Bronchus fibroblast of lung (primary cell): ENCODE measurements around a stretch of chr13.

- RAMPAGE, long total RNA: no peak
Observed at GRCh38 chr13:29925221-29925815, 74.9 kb upstream of the UBL3 start.

DNA sequence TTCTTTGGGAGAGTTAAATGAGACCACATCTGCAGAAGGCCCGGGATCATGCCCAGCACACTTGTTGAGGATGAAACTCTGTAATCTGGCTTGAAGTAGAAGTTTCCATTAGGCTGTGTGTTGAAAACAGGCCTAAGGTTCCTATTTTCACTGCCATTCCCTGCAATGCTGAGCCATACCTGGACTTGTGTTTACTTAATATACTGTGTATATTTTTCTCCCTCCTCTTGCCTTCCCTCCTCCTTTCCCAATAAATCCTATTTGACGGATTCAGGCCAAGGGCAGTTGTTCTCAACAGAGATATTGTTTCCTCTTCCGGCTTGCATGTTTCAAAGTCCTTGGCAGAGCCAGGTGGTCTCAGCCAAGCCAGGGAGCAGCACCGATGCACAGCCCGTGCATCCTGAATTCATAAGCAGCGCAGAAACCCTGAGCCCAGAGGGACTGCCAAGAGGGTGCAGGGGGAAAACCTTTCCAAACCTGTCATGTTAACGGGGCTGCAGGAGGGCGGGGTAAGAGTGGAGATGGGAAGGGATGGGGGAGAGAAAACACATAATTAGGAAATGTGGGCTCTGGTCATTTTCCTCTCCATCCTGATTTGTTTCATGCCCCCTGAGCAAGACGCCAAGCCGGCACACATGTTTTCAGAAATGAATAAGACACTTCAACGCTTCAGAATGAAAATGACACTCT, 149.1 kb upstream of the UBL3 start:
- RAMPAGE, long total RNA: no peak

DNA sequence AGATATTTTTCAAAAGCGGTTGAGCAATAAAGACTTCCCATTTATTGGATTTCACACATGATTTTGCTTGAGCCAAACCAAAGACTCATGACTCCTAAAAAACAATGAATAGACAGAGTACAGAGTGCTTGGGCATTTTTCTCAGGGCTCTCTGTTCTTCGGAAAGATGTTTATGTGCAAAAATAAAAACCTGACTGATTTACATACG, 194.2 kb downstream of the KATNAL1 start:
- RAMPAGE, long total RNA: no peak

- RAMPAGE, long total RNA: no peak
Observed at GRCh38 chr13:30114003-30115389, 192.9 kb downstream of the KATNAL1 start.

GRCh38 chr13:30119417-30119939, 187.9 kb downstream of the KATNAL1 start:
- RAMPAGE, long total RNA: no peak

DNA sequence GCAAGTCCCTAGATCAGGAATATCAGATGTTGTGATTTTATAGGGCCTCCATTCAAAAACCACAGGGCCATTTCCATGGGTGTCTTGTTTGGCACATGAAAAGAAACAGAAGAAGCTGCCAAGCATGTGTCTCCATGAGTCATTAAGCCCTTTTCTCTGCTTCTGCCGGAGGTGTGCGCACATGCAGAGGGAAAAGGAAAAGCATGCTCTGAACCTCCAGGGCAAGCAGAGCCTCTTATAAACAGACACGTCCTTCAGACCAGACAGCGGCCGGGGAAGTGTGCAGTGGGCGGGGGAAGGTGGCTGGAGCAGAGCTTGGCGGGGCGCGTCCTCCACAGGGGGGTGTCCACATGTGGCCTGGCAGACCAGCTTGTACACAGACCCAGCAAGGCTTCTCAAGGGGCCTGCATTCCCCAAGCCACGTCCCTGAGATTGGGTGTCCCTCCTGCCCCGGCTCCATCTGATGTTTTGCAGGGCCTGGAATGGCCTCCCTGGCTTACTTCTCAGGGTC, 164.5 kb downstream of the KATNAL1 start:
- RAMPAGE, long total RNA: no peak

DNA sequence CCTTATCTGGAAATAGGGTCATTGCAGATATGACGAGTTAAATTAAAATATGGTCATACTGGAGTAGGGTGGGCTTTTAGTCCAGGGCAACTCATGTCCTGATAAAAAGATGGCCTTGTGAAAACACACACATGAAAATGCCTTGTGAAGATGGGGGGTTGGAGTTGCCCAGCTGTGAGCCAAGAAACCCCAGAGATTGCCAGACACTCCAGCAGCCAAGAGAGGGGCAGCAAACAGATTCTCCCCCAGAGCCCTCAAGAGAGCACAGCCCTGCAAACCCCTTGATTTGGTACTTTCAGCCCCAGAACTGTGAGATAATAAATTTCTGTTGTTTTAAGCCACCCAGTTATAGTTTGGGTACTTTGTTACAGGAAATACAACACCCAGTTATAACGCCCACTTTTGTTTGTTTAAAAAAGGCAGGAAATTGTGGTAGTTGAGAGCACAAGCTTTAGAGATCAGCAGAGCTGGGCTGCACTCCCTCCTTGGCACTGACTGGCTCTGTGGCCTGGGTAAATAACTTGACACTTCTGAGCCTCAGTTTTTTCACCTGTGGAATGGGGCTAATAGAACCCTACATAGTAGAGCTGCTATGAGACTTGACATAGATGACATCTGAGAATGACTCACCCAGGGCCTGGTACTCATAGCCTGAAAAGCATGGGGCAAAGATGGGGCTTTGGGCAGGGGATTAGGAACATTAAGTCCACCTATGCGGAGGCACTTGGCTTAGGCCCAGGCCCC, 159.4 kb downstream of the KATNAL1 start:
- RAMPAGE, long total RNA: no peak

GRCh38 chr13:30154256-30154417, 153.2 kb downstream of the KATNAL1 start:
- RAMPAGE, long total RNA: no peak

DNA sequence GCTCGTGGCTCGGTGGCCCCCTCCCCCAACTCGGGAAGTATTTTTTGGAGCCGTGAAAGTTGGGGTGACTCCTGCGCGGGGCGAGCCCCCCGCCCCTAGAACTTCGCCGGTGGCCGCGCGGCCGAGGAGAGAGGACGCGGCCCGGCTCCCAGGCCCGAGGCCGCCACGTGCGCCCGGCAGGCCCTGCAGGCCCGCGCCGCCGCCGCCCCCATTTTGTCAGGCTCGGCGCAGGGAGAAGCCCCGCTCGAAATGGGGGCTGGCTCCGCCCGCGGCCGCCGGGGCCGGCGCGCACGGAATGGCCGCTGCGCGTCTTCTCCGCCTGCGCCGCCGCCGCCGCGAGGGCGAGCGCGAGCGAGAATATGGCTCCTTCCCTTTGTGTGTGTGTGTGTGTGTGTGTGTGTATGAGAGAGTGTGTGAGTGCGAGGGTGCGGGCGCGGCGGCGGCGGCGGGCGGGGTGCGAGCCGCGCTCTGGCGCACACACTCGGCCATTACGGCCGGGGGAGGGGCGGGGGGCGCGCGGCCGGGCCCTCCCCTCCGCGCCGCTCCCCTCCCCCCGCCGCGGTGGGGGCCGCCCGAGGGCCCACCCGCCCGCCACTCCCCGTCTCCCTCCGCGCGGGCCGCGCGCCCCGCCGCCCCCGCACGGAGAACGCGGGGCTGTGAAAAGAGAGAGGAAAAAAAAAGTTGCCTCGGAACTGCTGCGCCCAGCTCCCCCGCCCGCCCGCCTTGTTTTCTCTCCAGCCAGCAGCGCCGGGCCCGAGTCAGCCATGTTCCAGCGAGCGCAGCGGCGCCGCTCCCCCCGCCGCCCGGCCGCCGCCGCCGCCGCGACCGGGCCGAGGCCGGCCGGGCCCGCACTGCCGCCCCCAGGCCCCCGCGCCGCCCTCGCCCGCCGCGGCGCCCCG, 1.1 kb downstream of the HMGB1 start:
- RAMPAGE, long total RNA: no peak

DNA sequence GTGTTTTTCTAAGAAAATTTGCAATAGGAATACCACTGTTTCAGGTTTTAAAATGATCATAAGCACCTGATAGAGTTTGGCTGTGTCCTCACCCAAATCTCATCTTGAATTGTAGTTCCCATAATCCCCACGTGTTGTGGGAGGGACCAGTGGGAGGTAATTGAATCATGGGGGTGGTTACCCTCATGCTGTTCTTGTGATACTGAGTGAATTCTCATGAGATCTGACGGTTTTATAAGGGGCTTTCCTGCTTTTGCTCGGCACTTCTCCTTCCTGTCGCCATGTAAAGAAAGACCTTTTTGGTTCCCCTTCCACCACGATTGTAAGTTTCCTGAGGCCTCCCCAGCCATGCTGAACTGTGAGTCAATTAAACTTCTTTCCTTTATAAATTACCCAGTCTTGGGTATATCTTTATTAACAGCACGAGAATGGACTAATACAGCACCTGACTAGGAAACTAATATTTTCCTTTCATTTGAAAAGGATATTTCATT, 69.7 kb upstream of the USPL1 start:
- RAMPAGE, long total RNA: no peak

DNA sequence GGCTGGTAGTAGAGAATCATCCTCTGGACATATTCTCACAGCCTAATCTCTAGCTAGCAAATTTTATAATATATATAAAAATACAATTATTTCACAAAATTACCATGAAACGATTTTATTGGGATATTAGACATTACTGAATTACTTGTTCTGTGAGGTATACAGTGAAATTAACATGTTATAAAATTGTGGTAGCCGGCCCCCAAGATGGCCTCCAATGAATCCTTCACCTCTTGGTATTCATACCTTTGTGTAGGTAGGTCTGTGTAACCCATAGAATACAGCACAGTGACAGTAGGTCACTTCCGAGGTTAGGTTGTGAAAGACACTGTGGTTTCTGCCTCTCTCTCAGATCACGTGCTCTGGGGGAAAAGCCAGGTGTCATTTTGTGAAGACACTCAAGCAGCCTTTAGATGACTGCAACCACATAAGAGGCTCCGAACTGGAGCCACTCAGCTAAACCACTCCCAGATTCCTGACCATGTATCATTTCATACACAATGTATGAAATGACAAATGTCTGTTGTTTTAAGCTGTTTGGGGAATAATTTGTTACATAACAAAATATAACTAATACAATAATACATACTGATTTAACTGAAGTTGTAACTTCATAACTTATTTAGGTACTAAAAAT, 9.9 kb upstream of the USPL1 start:
- RAMPAGE, long total RNA: no peak

GRCh38 chr13:30615429-30616396, 2.0 kb upstream of the USPL1 start:
- RAMPAGE, long total RNA: no peak

DNA sequence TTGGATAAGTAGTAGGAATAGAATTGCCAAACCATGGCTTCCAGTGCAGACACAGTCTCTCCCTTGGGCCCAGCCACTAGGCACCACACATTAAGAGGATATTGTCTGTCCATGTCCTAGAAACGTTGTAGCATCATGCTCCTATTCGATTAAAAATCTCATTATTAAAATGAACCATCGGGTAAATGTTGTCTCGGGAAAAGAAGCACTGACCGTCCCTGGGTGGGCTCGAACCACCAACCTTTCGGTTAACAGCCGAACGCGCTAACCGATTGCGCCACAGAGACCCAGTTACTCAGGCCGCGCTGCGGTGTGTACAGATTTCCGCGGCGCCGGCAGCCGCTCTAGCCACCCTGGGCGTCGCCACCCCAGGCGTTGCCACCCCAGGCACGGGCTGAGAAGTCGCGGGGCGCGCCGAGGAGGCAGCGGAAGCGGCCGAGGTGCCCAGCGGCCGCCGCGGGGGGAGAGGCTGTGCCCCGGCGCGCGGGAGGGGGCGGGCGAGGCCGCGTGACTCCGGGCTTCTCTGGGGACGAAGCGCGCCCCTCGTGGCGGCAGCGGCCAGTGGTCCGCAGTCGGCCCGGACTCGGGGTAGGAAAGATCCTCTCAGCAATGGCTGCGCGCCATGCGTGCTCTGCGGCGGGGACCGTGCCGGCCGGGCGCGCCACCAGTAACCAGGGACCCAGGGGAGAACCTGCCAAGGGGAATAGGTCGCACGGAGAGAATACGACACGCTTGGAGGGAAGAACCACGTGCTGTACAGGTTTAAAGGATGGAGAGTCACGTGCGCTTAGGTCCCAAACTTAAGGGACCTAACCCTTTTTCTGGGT, 56.2 kb downstream of the USPL1 start:
- RAMPAGE, long total RNA: no peak

DNA sequence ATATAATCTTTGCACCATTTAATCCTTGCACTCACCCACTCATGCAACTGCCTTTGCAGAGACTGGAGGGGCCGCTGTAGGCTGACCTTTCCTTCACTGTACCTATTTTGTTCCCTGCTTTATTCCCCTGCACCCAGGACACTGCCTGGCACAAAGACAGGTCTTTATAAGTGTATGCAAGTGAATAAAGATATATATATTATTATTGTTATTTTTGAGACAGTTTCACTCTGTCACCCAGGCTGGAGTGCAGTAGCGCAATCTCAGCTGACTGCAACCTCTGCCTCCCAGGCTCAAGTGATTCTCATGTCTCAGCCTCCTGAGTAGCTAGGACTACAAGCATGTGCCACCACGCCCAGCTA, 3.9 kb downstream of the ALOX5AP start:
- RAMPAGE, long total RNA: no peak

DNA sequence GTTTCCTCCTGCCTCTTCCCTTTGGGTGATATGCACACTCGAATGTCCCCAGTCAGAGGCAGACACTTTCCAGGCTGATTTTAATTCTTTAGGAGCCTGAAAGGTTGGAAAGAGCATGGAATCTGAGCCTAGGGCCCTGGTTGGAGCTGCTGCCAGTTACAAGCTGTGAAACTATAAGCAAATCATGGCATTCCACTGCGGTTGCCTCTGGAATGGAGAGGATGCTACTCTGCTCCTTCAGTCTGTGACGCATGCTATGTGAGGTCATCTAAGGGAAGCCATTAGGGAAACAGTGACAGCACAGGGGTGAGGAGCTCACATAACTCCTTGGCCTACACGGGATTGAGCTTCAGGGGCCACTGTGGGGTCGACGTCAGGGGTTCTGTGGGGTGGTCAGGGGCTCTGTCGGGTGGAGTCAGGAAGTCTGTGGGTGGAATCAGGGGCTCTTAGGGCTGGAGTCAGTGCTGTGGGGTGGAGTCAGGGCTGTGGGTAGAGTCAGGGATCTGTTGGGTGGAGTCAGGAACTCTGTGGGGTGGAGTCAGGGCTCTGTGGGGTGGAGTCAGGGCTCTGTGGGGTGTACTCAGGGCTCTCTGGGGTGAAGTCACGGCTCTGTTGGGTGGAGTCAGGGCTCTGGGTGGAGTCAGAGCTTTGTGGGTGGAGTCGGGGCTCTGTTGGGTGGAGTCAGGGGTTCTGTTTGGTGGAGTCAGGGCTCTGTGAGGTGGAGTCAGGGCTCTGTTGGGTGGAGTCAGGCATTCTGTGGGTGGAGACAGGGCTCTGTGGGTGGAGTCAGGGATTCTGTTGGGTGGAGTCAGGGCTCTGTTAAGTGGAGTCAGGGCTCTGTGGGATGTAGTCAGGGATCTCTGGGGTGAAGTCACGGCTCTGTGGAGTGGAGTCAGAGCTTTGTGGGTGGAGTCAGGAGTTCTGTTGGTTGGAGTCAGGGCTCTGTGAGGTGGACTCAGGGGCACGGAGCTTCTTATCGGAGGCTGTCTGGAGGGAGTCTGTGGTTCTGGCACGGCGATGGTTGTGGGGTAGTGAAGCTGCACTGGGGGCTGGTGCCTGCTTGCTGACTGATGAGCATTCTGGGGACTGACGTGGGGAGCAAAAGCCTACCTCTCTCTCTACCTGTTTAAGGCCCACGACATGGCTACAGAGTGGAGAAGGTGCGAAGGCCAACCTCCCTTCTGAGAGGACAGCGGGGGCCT, 35.7 kb upstream of the MEDAG start:
- RAMPAGE, long total RNA: no peak

GRCh38 chr13:30874530-30874981, 31.5 kb upstream of the MEDAG start:
- RAMPAGE, long total RNA: no peak

DNA sequence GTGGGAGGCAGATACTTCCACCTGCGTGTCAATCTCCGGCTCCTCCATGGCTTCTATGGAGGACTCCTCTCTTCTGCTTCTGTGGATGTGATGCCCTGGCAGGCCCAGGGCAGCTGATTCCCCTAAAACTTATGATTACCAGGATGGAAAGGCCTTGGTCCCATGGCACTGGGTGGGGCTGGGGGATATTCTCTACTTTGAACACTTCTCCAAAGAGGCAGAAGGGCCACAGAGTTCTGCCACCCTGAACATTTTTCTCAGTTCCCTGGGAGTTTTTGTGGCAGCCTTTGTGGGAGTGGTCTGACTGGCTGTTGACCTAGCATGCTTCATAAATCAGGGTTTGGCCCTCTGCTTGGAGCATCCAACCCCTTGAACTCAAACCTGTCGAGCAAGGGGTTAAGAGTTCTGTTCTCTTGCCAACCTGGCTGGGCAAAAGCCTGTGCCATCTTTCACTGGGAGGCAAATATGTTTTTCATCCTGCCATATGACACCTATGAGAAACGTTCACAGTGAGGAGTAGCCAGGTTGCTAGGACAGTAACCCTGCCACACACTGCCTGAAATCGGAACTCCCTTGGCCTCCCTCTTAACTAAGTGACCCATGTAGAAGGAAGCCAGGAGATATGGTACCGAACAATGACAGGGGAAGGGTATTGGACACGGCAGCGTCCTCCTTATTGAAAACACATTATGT, 7.8 kb upstream of the TEX26 start:
- RAMPAGE, long total RNA: no peak

DNA sequence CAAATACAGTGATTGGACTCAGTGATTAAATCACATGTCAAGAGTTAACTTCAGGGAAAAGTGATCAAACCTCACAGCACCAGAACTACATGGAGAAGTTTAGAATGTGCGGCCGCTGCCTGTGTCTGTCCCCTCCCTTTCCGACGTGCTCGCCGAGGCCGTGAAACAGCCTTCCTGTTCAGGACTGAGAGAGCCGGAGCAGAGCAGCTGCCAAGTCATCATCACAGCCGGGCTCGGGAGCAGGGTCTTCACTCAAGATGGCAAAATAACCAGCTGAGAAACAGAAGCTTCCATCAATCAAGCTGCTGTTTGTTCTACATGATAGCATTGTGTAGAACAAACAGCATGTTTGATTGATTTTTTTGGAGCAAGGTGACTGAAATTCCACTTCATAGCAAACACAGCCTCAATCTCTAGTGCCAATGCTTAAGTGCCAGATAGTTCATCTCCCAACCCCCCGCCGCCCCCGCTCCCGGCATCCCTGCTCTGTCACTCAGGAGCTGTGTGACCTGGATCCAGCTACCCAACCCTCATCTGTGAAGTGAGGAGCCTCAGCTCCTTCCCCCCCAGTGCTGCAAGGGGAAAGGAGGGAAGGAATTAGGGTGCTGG, 70.6 kb downstream of the HSPH1 start:
- RAMPAGE, long total RNA: no peak

DNA sequence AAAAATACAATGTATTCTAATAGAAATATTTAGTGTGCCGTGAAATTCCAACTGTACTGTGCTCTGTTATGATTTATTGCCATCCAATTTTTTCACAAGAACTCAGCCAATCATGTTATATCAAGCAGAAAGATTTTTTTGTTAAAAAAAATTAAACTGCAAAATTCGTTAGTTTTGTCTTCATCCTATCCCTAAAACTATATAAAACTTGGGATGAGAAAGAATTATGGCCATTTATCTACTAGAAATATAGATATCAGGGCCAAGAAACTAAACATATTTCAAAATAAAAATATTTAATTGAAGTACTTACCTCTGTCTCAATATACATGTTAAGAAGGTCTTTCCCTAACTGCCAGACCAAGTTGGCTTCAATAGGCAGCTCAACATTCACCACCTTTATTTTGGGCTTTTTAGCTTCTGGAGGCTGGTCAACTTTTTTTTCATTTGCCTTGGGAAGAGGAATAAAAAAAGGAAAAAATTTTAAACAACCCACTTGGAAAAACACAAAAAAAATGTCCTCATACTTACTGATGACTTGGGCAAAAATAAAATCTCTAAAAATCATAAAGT, 20.8 kb downstream of the HSPH1 start:
- RAMPAGE, long total RNA: no peak

DNA sequence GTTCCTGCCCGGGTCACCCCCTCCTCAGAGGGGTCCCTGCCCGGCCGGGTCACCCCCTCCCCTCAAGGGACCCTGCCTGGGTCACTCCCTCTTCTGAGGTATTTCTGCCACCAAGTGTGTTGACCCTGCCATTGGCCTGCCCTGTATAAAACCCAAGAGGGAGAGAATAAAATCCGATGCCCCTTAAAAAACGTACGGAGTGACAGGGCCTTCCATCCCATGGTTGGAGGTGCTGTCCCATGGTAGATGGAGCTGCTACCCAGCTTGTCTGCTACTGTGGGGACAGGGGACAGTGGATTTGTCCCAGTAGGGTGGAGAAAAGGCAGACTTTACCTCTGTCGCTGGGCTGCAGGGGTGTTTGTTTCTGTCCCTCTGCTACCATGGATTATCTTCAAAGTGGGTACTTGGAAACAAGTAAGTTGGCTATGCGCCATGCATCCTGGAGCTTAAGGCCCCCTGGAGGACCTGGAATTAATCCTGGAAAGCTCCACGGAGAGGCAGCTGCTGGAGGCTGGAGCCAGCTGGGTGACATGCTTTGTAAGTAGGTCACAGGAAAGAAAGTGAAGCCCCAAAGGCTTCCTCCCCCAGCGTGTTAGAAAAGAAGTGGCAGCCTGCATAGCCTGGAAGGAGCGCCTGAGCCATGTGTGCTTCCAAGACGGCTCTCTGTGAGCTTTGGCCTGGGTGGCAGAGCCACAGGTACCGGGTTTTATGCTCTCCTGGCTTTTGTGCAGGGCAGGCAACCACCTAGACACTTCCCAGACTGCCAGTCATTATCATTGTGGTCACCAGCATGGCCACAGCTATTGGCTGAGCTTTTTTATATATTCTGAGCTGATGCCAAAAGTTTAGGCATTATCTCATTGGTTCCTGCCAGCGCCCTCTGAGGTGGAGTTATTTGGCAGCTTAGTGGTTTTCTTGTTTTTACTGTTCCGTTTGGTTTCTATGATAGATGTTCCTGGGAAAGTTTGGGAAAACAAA, 9.4 kb downstream of the B3GLCT start:
- RAMPAGE, long total RNA: no peak